Temporal lobe (tissue), 2 donors: Measurements from ENCODE around the genes MYO18B, SEZ6L, TPST2 and CRYBA4.

DNA sequence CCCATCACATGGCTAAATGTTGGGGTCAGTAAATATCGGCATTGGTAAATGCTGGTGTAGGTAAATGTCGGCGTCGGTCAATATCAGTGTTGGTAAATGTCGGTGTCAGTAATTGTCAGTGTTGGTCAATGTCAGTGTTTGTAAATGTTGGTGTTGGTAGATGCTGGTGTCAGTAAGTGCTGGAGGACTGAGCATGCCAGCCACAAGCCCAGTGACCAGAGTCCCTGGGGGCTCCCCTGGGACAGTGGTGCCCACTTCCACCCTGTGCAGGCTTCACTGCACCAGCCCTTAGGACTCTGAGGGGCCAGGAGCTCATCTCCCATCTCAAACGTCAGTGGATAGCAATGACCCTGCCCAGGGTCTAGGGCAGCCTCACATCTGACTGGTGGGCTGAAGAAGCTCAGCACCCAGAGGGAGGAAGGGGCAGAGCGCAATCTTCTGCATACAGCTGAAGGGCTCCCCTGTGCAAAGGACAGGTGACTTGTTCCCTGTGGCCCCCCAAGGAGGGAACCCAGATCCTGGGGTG, 138.1 kb downstream of the CRYBB2 start:
- RAMPAGE, long total RNA: no peak

- RAMPAGE, long total RNA: no peak
Measured at GRCh38 chr22:25540137-25540601, 24.3 kb upstream of the GRK3 start.

GRCh38 chr22:25563133-25563596, 1.3 kb upstream of the GRK3 start:
- RAMPAGE, long total RNA: no peak

DNA sequence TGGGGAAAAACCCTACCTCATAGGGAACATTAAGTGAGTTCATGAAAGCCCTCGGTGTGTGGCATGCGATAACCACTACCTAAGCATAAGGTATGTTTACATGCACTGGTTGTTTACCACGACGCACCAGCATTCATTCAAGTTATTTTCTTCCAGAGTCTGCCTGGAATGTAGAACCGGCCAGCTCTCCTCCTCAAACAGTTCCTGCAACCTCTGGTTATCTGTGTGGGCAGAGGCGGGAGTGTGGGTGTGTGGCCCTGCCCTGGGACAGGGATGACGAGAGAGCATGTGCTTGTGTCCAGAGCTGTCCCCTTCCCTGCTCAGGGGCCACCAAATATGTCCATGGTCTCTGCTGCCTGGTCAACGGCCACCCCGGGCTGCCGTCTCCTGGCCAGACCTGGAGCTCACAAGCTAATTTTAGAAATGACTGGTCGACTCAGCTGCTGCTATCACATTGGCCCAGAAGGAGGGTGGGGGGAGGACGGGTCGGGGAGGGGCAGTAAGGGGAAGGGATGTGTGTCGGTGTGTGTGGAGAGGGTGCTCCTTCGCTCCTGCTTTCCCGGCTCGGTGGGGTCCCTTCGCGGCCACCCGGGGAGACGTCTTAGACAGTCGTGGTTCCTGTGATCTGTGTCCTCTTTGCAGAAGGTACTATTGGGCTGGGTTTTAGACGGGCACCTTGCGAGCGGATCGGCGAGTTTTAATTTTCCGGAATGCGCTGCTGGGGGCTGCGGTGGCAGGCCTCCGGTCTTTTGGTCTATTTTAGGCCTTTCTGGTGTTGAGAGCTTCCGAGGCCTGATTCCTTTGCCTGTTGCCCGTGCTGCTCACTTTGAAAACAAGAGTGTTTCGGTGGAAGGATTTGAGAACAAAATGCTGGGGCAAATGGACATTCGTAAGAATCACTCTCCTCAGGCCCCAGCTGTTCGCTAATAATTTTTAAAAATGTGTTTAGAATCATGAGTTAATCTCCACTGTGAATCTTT, at the start of gene MYO18B:
MYO18B (plus strand) TSS at position 540 of the 980 bp plus-strand sequence.
- RAMPAGE, long total RNA: no peak

DNA sequence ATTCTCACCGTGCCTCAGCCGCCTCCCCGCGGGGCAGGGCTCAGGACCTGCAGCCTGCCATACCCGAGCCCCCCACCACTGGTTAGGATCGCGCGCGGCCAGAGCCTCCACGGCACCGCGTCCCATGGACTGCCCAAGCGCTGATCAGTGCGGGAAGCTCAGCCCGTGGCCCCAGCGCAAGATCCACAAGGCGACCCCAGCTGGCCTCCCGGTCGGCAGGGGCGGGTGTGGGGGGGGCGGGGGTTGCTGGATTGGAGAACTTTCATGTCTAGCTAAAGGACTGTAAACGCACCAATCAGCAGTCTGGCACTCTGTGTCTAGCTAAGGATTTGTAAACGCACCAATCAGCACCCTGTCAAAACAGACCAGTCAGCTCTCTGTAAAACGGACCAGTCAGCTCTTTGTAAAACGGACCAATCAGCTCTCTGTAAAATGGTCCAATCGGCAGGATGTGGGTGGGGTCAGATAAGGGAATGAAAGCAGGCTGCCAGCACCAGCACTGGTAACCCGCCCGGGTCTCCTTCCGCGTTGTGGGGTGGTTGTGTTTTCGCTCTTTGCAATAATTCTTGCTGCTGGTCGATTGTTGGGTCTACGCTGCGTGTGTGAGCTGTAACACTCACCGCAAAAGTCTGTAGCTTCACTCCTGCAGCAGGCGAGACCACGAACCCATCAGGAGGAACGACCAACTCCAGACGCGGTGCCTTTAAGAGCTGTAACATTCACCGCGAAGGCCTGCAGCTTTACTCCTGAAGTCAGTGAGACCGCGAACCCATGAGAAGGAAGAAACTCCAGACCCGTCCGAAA, 11.2 kb downstream of the MYO18B start:
- RAMPAGE, long total RNA: no peak

DNA sequence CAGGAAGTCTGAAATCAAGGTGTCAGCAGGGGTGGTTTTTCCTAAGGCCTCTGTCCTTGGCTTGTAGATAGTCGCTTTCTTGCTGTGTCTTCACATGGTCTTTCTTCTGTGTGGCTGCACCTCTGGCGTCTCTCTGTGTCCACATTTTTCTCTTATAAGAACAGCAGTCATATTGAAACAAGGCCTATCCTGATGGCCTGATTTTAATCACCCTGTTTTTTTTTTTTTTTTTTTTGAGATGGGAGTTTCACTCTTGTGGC, 137.0 kb upstream of the SEZ6L start:
- RAMPAGE, long total RNA: no peak

- RAMPAGE, long total RNA: no peak
Measured at GRCh38 chr22:26168570-26170022, at the start of gene SEZ6L. SEZ6L (plus strand) TSS chr22:26169462.

GRCh38 chr22:26516469-26517296, 4.4 kb upstream of the TFIP11 start:
- RAMPAGE, long total RNA: no peak

- RAMPAGE, long total RNA: no peak
Measured at GRCh38 chr22:26529334-26530328, 17.4 kb upstream of the TFIP11 start.

GRCh38 chr22:26559769-26560579, 30.0 kb downstream of the TPST2 start:
- RAMPAGE, long total RNA: no peak

DNA sequence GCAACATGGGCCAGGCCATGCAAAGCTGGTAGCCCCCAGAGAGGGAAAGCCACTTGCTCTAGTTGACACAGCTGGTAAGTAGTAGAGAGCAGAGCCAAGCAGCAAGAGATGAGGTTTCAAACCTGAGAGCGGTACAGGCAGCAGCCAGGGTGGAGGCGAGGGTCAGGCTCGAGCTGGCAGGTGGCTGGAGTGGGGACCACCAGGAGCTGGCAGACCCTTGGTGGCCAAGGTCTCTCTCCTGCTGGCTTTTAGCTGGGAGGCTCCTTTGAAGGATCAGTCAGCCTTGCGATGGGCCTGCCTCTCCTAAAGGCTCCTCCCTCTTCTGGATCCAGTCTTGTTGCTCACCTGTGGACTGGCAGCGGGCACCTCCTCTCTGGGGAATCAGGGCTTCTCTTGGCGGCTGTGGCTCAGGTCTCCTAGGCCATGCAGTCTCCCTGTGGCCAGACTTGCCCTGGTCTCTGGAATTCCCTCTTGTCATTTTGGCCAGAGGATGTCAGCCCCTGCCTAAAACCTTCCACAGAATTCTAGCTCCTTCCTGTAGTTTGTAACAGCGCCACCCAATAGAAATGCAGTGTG, 24.7 kb downstream of the TPST2 start:
- RAMPAGE, long total RNA: no peak

DNA sequence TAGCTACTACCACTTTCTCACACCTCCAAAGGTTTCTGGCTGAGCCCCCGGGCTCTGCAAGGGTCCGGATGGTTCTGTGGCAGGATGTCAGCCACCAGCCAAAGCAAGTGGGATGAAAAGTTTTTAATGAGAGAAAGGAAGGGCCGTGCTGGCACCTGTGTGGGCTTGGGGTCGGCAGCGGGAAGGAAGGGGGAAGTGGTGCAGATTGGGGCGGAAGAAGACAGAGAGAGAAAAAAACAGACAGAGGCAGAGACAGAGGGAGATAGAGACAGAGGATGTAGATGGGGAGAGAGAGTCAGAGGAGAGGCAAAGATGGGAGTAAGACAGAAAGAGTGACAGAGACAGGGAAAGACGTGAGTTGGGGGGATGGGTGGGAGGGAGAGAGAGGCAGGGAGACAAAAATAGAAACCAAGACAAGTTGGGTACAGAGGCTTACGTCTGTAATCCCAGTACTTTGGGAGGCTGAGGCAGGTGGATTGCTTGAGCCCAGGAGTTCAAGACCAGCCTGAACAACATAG, 10.3 kb downstream of the TPST2 start:
- RAMPAGE, long total RNA: no peak

- RAMPAGE, long total RNA: no peak
Measured at GRCh38 chr22:26589097-26590012, 577 bp downstream of the TPST2 start.

DNA sequence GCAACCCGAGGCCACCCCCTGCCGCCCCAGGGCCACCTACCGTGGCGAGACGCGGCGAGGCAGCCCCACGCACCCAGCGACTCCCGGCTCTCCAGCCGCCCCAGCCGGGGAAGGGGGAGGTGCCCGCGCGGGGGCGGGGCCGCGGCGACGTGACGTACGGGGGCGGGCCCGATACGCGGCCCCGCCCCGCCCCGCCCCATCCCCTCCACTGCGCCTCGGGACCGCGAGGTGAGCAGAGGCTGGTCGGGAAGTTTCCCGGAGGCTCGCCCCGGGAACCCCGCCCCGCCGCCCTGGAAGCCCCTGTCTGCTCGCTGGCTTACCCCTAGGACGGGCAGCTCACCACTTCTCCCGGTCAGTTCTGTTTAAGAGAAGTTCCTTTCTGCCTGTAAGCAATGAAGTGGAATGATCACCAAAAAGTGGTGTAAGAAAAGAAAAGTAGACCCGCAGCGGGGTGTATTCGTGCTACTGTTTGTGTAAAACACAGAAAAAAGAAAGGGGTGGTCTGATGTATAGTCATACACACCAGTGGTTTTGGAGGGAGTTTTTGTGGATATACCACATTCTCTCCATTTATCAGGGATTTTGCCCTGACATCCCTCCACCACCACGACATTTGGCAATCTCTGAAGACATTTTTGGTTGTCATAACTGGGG, at the start of gene TPST2:
TPST2 (minus strand) TSS at position 120 of the 654 bp plus-strand sequence.
- RAMPAGE, long total RNA: no peak

DNA sequence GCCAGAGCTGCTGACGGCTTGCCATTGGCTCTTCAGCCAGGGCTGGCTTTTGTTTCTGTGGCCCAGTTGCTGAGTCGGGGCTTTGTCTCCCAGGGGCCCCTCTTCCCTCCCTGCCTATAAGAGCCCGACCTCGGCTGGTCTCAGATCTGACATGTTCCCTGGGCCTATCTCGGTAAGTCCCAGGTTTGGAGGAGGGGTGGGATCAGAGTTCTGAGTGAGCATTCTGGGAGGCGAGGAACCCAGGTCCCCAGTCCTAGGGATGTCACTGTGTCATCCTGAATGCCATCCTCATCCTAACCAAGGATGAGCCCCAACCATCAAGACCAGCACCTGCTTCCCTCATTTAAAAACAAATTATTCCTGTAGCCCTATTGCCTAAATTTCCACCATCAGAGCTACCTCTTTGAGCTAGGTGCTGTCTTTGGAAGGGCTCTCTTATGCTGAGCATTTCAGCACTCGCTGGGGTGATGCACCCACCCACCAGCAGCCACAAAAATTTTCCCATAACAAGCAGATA, at the start of gene CRYBA4:
CRYBA4 (plus strand) TSS at position 149 of the 517 bp plus-strand sequence.
- RAMPAGE, long total RNA: no peak

- RAMPAGE, long total RNA: no peak
Measured at GRCh38 chr22:26658250-26659420, 36.9 kb downstream of the CRYBA4 start.

- RAMPAGE, long total RNA: no peak
Measured at GRCh38 chr22:26663461-26663999, 41.8 kb downstream of the CRYBA4 start.

GRCh38 chr22:26674581-26675168, 52.9 kb downstream of the CRYBA4 start:
- RAMPAGE, long total RNA: no peak

DNA sequence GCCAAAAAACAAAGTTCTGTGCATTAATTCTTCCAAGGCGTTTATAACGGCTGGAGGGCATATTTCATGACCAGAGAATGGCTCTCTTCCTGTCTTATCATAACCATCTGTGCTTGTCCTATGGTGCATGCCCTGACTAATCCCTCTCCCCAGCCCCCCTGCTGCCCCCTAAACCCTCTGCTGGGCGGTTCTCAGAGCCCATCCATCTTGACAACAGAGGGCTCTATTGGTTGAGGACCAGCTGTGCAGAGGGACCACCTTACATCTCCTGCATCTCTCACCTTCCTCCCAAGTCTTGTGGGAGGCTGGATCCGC, 317.7 kb downstream of the CRYBA4 start:
- RAMPAGE, long total RNA: no peak

- RAMPAGE, long total RNA: no peak
Measured at GRCh38 chr22:27076257-27076499, 454.4 kb downstream of the CRYBA4 start.